Measurements from ENCODE around the gene TMEM132D.

DNA sequence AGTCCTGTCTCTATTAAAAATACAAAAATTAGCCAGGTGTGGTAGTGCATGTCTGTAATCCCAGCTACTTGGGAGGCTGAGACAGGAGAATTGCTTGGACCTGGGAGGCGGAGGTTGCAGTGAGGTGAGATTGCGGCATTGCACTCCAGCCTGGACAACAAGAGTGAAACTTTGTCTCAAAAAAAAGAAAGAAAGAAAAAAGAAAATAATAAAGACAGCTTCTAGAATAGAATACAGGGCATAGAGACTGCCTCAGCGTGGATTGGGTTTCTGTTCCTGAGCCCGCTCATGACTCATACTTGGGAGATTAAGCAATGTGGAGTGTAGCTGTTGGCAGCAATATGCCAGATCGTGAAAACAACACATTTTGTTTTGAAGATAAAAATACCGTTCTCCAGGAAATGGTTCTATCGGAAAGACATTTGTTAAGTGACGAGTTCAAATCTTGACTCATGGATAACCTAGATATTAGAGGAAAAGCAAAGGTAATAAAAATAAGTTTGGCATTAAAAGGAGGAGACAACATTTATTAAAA, 67.2 kb downstream of the GLT1D1 start:
- PRO-cap, result no peak

DNA sequence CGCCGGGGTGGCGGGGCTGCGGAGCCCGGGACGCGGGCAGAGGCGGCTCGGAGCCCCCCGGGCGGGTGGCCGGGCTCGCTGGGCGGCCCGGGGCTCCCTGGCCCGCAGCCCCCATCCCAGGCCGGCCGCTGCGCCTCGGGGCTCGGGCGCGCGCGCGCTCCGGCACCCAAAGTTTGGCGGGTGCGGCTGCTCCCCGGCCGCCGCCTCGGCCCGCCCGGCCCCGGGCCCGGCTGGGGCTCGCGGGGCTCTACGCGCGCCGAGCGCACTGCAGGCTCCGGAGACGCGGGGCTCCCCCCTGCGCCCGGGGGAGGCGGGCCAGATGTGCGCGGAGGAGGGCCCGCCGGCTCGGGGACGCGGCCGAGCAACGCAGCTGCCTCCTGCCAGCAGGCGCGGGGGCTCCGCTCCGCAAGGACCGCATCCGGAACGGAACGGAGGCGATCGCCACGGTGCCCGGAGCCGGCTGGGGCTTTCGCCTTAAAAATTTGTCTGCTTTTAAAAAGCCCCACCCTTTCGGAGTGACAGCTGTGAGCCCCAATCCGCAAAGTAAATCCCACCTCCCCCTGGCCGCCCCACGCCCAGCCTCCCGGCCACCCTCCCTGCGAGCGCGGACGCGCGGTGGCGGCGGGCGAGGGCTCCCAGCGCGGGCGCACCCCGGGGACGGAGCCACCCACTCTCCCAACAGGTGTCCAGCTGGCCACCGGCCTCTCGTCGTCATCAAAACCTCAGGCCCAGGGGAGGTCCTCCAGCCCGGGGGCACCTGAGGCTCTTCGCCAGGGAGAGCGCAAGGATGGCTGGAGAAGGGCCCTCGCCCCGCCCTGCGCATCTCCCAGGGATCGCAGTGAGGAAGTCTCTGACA, at the start of gene TMEM132D:
Gene TMEM132D (minus strand): TSS at position 267 of the 856 bp plus-strand sequence.
- PRO-cap, result no peak

- PRO-cap, result no peak
These were observed 57.7 kb upstream of the FZD10 start for GRCh38 chr12:130104507-130104924.

- PRO-cap, result unidirectional peak, minus-strand start at chr12:130632653
These were observed 83.7 kb downstream of the RIMBP2 start for GRCh38 chr12:130632360-130632779.

GRCh38 chr12:130717087-130717557, 1.0 kb upstream of the RIMBP2 start:
- PRO-cap, result no peak

DNA sequence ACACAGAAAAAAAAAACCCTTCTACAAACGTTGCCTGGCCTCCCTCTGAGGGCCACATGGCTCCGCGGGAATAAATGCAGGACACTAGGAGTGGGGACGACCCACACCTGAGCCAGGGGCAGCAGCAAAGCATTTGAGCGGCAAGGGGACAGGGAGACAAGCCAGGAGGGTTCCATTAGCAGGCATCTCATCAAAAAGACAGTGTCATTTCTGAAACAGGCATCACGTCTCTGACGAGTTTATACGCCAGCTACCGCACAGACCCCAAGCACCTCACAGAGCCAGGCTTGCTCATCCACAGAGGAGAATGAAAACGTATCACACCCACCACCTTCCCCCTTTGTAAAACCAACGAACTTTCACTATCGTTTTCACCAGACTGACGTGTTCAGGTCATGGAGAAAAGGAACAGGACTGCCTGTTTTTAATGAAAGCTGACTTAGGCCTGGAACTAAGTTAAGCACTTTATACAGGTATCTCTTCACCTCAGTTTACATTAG, 42.1 kb downstream of the STX2 start:
- PRO-cap, result no peak

DNA sequence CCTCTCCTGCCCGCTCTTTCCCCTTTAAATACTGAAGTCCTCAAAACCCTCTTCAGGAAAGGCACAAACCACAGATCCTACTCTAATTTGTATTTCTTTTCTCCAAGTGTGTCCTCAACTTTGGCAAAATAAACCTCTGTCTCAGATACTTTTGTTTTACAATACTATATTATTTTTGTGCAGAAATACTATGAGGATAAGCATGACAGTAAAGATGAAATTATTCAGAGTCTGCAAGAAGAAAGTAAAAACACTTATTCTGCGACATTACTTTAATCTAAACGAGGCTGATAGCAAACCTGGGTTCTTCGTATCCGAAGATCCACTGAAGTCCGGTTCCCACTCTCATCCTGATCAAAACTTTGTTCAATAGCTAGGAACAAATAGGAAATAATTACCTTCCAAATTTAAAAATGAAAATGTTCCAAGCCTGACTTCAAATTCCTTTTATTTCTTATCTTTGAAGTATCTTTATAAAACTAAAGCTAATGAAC, 30.7 kb downstream of the STX2 start:
- PRO-cap, result no peak

DNA sequence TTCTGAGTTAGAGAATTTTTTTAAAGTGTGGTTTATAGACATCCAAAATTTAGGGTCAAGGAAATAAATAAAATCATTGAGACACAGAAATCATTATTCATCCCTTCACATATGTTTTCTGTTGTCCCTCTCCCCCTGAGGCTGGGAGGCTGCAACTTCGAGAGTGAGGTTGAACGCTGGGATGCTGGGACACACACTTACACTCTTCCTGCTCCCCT, 21.5 kb upstream of the ADGRD1 start:
- PRO-cap, result no peak

DNA sequence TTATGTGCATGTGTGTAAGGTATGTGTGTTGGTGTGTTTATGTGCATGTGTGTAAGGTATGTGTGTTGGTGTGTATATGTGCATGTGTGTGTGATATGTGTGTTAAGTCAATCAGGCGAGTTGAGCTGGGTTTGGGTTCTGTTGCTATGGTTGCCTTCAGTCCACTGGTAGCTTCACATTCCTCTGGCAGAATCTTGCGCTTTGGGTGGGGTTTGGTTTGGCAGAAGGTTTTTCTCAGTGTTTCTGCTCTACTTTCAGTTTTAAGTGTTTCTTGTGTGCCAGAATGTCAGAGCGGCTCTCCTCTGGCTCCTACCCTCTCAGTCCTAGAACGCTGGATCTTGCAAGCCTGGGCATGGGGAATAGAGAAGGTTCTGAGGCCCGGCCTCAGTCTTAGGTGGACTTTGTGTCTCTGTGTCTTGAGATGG, 7.6 kb upstream of the ADGRD1 start:
- PRO-cap, result no peak

- PRO-cap, result no peak
These were observed 3.4 kb downstream of the ADGRD1 start for GRCh38 chr12:130957047-130957505.

GRCh38 chr12:131229250-131230485, 276.0 kb downstream of the ADGRD1 start:
- PRO-cap, result unidirectional peak, plus-strand start at chr12:131229930

DNA sequence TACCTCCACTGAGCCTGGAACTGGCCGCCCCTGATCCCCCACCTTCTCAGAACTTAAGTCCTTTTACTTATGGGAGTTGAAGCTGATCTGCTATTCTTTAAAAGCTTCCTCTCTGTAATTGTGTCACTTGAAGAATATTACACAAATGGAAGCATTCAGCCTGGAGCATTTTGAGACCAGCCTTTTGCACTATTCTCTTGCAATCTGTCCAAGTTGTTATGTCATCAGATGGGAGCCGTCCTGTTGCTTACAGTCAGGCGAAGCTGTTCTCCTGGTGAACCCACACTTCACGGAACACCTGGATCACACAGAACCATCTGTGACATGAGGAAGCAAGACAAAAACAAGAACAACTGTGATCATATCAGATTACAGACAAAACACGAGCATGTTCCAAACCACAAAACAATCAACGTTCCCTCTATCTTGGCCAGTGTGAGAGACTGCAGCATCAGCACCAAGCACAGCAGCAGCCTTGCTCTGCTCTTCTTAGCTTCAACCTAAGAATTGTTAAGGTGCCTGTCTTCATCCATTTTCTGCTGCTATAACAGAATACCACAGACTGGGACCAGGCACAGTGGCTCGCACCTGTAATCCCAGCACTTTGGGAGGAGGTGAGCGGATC, 180.5 kb upstream of the SFSWAP start:
- PRO-cap, result no peak

DNA sequence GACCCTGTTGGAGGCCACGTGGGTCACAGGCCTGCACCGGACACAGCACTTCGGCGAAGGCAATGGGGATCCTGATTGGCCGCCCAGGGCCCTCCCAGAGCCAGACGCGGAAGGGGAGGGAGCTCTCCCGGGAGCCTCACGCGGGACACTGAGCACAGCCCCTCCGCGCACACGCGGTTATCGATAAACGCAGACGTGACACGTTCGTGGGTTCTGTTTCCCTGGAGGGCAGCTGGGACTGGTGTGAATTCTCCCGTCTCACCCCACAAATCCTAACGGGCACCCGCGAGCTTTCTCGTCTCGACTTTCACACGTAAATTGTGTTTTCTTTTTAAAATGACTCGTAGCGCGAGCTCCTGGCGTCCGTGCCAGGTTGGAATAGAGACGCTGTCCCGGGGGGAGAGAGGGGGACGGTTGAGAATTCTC, 49.7 kb upstream of the SFSWAP start:
- PRO-cap, result no peak

GRCh38 chr12:131710406-131710937, 418 bp upstream of the SFSWAP start:
- PRO-cap, result bidirectional peak, plus-strand start at chr12:131711095, minus-strand start at chr12:131710841

DNA sequence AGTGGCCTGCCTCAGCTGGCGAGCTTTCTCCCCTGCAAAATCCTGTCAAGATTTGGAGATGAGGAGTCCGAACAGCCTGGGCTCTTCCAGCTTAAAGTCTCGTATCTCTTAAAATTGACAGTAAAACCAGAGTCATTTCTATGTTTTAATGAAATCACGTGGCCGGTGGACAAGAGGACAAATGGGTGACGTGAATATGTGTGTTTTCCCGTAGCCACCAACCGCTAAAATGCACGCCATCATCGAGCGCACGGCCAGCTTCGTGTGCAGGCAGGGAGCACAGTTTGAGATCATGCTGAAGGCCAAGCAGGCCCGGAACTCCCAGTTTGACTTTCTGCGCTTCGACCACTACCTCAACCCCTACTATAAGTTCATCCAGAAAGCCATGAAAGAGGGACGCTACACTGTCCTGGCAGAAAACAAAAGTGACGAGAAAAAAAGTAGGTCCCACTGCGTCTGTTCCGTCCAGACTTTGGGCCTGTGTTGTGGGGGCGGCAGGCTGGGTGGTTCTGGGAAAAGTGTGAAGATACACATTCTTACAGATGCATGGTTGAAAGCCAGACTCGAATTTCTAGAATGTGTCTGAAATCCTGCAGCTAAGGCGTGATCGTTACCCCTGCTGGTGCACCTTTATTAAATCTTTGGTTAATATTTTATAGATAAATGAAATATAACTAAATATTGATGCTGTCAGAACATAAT, 14.5 kb downstream of the SFSWAP start:
- PRO-cap, result no peak

- PRO-cap, result no peak
These were observed 26.1 kb downstream of the SFSWAP start for GRCh38 chr12:131737009-131737465.

GRCh38 chr12:131789505-131790162, 38.6 kb upstream of the MMP17 start:
- PRO-cap, result no peak

DNA sequence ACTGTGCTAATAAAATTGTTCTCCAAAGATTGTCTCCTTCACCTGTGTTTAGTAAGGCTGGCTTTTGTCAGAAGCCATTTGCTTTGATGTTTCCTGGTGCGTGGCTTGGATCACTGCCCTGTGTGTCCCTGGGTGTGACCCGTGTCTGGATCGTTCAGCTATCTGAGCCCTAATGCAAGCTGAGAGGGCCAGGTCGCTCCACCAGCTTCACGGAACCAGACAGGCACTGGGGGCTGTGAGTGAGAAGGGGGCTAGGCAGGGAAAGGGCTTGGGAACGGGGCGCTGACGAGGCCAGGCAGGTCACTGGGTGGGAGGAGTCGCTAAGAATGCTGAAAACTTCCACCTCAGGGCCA, 24.3 kb upstream of the MMP17 start:
- PRO-cap, result no peak

DNA sequence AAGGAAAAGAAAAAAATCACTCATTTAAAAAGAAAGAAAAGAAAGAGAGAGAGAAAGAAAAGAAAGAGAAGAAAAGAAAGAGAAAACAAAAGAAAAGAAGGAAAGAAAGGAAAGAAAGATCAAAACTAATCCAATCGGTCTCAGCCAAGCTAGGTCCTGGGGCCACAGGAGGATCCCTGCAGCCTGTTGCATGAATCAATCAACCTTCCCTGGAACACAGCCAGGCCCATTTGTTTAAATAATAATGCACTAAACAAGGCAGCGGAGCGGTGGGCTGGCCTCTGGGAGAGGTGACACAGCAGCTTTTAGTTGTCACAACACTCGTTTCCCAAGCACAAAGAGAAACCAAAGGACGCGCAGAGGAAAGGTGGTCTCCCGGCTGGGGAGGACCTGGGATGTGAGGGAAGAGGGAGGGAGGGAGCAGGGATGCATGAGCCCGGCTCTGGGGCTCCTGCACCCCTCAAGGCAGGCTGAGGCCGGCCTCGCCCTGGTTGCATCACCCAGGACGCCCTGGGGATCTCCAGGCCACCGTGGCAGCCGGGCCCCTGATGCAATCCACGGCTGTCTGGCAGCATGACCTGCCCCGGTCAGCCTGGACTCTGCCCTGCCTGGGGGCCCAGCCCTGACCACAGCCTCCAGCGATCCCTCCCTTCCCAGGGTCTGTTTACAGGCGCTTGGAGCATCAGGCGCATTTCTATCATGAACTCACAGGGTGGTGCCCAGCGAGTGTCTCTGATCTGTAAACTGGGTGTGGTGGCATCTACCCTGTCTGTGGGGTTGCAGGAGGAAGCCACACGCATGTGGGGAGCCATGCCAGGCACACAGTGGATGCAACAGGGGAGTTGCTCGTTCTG, 32.4 kb downstream of the MMP17 start:
- PRO-cap, result no peak

DNA sequence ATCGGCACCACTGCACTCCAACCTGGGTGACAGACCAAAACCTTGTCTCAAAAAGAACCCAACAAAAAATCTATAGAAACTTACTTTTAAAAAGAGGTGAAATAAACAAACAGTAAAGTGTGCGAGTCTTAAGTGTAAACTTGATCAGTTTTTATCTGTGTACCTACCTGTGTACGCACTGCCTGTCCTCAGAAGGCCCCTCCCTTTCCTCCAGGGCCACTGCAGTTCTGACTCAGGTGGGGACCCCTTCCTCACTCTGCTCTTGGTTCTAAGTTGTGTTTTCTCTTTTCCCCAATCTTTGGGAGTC, 9.3 kb downstream of the PUS1 start:
- PRO-cap, result no peak

All from Metastatic Pancreatic Carcinoma in the Ovary (tissue), 1 donor.